A375 (cell line): Measurements from ENCODE around the genes ANKRD27 and CHST8.

DNA sequence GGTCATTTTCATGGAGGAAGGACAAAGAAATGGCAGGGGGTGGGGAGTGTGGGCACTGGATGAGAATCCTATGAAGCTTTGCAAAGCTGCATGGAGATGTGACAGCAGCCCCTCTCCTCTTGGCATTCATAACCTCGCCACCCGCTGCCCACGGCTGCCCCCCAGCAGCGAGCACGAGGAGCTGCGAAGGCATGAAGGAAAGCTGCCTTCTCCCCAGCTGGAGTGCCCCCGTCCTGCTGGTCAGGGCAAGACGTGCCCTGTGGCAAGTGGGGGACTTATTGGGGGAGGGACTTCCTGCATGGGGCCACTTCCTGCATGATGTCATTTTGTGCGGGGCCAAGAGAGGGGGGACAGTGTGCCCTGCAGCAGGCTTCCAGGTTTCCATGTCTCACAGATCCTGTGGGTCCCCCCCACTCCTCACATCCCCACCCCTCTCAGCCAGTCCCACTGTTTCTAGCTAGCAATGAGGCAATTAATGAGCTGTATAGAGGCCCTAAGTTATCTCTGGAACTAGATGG is 85.9 kb downstream of the TSHZ3 start:
- RAMPAGE, long total RNA, result no peak

DNA sequence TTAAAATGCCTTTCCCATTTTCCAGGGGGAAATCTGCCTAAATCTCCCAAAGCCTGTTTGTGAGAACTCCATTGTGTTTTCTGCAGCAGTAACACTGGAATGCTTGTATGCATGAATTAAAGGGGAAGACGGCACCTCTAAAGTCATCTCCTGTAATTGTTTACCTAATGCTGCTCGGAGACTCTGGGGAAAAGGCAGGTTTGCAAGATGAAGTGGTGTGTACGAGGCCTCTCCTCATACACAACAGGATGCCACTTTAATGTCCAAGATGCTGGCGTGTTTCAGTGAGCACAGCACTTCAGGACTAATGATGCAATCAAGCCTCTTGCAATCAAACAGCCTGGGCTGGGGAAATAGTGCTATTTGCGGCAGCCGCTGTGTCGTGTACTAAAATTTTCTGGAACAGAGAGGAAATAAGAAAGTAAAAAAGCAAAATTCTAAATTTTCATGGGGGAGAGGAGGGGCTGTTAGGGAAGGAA is 33.0 kb downstream of the TSHZ3 start:
- RAMPAGE, long total RNA, result no peak

DNA sequence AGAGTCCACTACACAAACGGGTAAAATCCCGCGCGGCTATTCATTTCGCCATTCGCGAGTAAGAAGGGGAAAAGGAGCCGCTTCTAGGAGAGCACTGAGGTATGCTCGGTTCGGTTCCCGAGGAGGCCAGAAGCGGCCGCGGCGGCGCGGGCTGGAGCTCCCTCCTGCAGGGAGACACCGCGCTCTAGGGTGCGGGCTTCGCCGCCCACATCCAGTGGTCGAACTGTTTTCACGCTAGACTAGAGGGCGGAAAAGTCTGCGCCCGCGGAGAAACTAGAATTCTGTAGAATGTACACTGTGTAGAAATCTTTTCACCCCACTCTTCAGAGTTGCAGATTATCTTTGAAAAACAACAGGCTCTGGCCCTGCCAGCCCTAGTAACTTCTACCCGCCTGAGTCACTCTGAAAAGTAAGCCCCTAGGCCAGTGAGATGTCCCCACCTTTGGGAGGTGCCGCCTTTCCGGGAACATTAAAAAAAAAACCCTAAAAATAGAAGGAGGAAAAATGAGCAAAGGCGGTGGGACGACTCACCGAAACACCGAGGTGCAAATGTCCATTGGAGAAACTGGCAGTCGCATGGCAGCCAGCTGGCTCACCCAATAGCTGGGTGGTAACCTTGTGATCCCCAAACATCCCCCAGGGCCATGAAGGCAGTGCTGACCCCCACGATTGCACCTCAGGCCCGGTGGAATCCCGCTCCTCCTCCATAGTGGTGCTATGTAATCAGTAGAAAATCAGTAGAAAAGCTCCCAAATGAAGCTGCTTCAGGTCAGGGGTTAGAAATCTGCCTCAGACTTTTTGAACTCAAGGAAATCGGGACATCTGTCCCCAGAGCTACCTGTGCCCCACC is 4.0 kb upstream of the TSHZ3 start:
- RAMPAGE, long total RNA, result no peak

- RAMPAGE, long total RNA, result no peak
Measured at GRCh38 chr19:31835158-31835511, 485.9 kb upstream of the TSHZ3 start.

DNA sequence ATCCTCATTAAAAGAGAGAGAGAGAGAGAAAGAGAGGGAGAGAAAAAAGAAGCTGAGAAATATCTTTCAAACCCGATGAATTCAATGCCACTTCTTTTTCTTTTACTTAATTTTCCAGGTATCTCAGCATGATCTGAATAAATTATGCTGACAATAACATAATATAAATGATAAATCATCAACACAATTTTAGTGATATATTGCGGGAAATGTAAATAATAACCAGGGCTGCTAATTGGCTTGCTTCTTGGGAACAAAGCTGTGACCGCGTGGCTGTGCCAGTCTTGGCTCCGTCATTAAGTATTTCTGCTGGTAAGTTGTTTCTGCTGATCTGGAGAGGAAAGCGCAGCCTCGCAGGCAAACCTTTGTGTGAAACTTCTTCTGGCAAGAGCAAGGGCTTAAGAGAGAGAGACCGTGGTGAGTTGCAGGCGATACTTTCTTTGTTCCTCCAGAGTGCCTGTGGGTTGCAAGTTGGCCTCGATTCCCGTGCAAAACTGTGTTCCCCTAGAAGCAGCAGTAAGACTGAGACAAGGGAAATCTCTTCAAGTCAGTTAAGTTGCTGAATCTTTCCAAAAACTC is 489.1 kb upstream of the TSHZ3 start:
- RAMPAGE, long total RNA, result no peak

- RAMPAGE, long total RNA, result no peak
Measured at GRCh38 chr19:32018102-32018724, 327.2 kb upstream of the ZNF507 start.

DNA sequence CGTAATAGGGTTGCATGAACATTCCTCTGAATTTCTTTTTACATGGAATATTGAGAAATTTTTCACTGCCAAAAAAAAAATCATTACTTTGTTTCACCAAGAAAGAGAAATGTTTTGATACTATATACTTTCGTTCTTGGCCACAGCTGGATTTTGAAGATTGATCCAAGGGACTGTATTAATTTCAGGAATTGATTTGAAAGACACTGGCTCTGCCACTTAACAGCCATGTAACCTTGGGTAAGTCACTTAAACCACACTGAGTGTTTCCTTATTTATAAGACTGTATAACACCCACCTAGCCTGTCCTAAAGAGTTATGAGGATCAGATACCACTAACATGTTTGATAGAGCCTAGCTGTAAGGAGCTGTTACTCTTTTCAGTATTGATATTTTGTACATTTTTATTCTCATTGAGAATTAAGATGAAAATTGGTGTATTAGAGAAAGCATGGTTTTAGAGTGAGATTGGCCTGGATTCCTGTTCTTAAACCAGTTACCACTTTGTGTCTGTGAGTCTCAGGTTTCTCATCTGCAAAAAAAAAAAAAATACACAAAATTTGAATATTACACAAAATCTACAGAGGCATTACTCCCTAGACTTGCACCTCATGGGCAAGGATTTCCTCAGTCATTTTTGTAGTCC is 1.8 kb downstream of the ZNF507 start:
- RAMPAGE, long total RNA, result no peak

DNA sequence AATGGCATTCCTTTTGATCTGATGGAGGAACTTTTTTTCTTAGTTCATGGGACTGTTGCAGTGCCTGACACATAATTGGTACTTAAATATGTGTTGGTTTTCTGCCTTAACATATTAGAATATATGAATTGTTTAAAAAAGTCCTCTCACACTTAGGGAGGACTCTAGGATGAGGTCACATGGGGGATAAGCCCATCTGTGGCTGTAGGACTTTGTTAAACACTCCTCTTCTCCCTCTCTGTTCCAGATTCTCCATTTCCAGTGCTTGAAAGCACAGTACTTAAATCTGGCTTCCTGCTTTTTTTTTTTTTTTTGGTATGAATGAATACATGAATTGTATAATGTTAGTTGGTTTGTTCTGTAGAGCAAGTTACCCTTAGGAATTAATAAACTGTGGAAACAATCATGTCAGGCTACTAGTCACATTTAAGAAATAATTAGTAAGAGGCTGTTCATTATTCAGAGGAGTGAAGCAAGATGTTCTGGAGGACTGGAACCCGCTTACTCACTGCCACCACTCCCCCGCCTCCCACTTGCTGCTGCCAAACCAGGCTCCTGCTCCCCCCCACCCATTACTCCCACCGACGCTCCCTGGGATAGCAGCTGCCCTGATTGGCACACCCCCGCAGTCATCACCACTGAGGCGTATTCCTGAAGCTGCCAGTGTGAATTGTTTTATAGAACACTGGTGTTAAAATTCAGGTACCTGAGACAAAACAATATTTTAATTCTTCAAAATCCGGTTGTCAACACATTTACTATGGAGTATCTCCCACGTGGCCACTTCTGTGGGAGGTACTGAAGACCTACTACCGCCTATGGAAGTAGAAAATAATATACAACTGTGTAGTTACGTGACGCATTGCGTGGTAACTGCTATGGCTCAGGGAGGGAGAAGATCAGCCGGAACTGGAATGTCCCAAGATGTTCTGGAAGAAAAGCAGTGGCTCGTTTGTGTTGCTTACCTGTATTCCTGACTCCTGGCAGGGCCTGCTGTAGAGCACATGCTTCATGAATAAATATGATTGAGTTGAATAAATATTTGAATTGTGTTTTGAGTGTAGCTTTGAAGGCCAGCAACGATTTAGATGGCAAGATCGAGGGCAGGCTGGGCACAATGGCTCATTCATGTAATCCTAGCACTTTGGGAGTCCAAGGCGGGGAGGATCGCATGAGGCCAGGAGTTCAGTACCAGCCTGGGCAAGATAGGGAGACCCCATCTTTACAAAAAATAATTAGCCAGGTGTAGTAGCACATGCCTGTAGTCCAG is 1.6 kb downstream of the DPY19L3 start:
- RAMPAGE, long total RNA, result no peak

DNA sequence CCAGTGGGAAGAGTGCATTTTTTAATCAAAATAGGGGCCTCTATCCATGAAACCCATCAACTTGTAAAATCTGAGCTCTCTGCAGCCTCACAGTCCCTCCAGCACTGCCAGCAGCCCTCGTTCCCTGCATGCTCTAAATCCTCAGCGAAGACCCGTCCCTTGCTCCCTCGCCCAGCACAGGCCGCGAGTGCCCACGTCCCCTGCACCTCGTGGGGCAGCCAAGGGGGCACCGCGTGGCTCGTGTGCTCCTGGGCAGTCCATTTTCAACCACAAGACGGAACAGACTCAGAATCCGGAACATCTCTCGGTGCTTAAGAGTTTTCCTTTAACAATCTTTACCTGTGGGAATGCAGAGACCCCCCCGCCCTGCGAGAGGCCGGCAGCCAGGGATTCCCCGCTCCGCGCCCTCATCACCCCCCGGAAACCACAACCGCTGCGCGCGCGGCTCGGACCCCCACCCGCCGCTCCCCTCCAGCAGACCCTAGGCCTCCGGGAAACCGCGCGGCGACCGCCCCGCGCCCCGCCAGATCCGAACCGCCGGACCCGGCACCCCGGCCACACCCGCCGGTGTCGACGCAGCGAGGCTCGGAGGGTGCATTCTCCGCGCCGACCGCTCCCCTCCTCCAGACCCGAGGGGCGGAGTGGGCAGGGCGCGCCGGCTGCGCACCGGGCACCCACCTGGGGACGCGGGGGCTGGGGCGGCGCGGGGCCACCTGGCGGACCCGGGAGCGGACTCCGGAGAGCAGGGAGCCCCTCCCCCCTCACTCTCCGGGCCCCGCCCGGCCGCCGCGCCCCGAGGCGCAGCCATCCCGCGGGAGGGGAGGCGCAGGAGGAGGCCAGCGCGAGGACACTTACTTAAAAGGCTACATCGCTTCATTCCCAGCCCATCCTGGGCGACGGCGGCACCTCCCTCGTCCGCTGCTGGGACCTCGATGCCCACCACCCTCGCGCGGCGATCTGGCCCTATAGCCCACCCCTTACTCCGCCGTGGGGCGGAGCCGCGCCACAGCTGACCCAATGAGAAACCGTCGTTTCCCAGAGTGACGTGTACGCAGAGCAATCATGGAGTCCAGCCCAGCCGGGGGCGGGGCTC is at the start of gene ANKRD27:
ANKRD27 (minus strand) TSS at position 965 of the 1,093 bp plus-strand sequence.
- RAMPAGE, long total RNA, result no peak

DNA sequence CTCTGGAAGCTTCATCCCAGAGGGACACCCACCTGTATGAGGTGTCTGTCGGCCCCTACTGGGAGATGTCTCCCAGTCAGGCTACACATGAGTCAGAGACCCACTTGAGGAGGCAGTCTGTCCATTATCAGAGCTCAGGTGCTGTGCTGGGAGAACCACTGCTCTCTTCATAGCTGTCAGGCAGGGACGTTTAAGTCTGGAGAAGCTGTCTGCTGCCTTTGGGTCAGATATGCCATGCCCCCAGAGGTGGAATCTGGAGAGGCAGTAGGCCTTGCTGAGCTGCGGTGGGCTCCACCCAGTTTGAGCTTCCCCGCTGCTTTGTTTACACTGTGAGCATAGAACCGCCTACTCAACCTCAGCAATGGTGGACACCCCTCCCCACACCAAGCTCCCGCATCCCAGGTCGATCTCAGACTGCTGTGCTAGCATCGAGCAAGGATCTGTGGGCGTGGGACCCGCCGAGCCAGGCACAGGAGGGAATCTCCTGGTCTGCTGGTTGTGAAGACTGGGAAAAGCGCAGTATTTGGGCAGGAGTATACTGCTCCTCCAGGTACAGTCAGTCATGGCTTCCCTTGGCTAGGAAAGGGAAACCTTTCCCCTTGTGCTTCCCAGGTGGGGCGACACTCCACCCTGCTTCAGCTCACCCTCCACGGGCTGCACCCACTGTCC is 67.9 kb downstream of the TDRD12 start:
- RAMPAGE, long total RNA, result no peak

GRCh38 chr19:32977270-32977684 is 5.2 kb downstream of the FAAP24 start:
- RAMPAGE, long total RNA, result no peak

DNA sequence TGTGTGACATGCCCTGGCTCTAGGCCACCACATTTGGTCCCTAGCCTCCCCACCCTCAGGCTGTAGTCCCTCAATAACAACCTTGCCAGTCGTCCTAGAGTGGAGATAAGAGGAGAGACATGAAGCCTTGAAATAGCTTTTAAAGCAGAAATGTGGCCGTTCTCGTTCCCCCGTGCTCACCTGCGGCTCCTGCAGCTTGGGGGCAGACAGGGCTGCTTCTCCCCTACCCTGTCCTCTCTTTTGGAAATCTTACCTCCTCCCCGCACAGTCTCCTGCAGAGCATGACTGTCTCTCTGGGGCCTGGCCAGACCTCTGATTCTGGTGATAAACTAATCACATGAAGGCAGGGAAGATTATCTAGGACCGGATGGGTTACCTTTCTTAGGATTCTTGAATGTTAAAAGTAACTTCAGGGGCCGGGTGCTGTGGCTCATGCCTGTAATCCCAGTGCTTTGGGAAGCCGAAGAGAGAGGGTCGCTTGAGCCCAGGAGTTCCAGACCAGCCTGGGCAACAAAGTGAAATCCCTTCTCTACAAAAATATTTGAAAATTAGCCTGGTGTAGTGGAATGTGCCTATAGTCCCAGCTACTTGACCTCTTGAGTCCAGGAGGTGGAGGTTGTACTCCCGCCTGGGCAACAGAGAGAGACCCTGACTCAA is 8.2 kb downstream of the CEBPA start:
- RAMPAGE, long total RNA, result no peak

- RAMPAGE, long total RNA, result no peak
Measured at GRCh38 chr19:33297774-33298345, 4.5 kb downstream of the CEBPA start.

GRCh38 chr19:33389804-33390498 is 16.4 kb downstream of the CEBPG start:
- RAMPAGE, long total RNA, result no peak

DNA sequence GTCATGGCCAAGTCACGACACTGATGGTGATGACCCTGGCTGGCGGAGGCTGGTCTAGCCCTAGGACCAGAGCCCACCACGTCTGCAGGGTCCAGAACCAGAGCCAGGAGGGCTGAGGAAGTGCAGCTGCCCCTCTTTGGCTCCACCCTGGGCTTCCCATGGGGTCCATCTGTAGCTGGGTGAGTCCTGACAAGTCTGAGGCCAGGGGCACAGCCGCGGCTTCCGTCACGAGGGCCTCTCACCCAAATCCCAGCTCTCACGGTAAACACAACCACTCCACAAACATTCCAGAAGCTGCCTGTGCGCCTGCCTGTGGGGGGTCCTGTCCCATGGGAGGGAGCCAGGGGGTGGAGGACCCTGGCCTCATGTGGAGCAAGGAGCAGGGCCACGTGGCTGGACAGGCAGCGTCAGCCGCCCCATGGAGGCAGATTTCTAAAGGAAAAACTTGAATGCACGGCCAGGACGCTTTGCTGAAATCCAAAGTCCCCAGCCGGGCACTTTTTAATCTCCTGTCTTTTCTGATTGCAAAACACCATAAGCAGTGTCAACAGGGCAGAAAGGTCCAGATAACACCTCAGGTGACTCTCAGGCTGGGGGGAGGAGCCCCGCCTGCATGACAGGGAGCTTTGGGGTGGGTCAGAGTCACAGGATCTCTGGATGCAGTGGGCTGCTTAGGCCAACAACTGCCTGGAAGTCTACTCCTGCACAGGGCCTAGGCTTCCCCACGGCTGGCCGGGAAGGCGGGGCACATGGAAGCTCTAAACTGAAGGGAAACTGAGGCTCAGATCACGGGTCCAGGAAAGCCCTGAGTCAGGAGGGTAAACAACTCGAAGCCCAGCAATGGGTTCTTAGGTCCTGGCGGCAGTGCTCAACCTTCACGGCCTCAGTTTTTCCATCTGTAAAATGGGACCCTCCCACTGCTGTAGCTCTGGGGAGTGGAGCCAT is 30.0 kb downstream of the CEBPG start:
- RAMPAGE, long total RNA, result no peak

GRCh38 chr19:33487216-33487732 is 34.3 kb downstream of the PEPD start:
- RAMPAGE, long total RNA, result no peak

- RAMPAGE, long total RNA, result no peak
Measured at GRCh38 chr19:33507281-33508097, 14.1 kb downstream of the PEPD start.

GRCh38 chr19:33519929-33520616 is 1.5 kb downstream of the PEPD start:
- RAMPAGE, long total RNA, result no peak

GRCh38 chr19:33621394-33622425 is at the start of gene CHST8:
Gene CHST8, plus strand, starts transcription at chr19:33621953.
- RAMPAGE, long total RNA, result no peak

DNA sequence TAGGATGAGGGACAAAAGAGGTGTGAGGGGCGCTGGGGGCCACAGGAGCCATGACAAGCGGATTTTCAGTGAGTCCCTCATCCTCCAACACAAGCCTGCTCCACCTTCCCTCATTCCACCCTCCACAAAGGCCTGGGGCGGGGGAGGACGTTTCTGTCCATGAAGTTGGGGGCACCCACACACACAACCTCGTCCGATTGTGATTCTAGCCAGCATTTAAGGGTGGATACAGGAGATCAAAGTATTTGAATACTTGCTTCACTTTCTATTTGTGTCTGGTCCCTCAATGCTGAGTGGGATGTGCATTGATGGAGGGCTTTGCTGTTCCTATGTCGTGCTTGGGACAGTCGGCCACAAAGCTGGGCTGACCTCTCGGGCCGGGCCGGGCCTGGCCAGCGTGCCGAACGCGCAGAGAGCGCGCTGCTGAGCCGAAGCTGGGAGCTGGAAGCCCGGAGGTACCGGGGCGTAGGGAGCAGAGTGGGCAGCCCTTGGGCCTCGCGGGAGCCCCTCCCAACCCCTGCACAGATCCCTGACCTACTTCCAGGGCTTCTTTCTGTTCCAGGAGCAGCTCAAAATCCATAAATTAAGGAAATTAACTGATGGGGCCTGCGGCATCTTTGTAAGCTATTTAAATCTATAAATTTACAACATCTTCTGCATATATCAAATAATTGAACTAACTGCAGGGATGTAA is 2.0 kb upstream of the KCTD15 start:
- RAMPAGE, long total RNA, result no peak